Mesothelial cell of epicardium (in vitro differentiated cells): ENCODE results near the genes RGS11, WDR90 and ANTKMT.

GRCh38 chr16:60880-61471 lies 7.3 kb downstream of the SNRNP25 start:
- PRO-cap = no peak

GRCh38 chr16:189871-190463 lies 9.7 kb downstream of the HBQ1 start:
- PRO-cap = no peak

DNA sequence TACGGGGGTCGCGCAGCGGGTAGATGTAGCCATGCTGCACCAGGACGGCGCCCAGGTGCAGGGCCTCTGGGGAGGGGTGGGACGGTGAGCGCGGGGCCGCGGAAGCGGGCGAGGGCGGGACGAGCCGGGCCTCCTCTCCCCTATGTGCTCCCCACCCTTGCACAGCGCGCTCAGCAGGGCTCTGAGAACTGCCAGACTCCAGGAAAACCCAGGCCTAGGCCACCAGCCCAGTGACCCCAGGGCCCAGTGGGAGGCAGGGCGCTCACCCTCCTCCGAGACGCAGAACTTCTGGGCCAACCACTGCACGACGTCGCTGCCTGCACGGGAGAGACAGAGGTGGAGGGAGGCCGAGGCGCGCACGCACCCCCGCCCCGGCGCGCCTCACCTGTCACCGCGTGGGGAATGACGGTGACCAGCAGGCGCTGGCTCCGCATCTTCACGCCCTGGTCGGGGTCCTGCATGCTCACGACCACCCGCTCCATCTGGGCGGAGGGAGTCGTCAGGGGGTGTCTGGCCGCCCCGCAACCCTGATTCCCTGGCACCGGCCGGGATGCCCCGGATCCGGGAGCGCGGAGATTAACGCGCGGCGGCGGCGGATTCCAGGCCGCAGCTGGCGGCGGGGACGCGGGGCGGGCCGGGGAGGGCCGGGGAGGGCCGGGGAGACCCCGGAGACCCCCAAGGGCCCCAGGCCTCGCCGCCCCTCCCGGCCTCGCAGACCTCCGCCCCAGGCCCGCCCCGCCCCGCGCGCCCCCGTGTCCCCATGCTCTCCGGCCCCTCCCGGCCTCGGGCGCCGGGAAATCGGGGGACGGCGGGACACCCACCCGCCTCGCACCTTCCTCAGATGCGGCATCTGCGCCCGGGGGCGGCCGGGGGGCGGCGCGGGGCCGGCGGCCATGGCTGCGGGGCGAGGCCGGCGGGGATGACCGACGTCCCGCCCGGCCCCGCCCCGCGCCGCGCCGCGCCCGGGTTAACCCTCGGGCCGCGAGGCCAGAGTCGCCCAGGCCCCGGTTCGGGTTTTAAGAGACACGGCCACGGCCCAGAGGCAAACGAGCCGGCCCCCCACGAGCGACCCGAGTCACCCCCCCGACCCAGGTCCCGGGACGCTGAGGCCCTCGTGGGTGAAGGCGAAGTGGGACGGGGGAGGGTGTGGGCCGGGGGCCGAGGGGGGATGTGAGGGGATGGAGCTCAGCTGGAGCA lies at the start of gene RGS11:
TSS of gene RGS11 (minus strand) at position 928 of the 1,197 bp plus-strand sequence.
- PRO-cap = no peak

GRCh38 chr16:287184-288148 lies 4.5 kb downstream of the PDIA2 start:
- PRO-cap = no peak

DNA sequence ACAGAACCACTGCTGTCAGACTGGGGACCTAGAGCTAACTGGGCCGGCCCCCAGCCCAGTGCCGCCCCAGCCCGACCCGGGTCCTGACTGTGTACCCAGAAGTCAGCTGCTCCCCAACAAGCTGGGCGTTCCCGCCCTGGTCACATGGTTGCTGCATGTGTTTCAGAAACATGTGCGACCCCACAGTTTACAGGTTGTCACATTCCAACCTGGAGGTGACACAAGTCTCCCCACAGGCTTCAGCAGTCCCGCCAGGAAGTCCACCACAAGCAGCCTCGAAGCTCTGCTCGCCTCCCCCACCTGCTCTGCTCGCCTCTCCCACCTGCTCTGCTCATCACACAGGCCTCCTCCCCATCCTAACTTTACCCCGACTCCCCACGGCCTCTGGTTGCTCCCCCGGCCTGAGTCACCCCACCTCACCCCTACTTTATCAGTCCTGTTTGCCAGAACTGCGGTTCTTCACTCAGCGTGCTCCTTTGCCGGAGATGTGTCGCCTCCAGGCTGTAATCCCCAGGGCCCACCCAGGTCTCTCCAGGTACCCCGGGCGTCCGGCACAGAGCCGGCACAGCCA lies 933 bp downstream of the MRPL28 start:
- PRO-cap = no peak

GRCh38 chr16:456893-457687 lies 31.6 kb downstream of the RAB11FIP3 start:
- PRO-cap = no peak

DNA sequence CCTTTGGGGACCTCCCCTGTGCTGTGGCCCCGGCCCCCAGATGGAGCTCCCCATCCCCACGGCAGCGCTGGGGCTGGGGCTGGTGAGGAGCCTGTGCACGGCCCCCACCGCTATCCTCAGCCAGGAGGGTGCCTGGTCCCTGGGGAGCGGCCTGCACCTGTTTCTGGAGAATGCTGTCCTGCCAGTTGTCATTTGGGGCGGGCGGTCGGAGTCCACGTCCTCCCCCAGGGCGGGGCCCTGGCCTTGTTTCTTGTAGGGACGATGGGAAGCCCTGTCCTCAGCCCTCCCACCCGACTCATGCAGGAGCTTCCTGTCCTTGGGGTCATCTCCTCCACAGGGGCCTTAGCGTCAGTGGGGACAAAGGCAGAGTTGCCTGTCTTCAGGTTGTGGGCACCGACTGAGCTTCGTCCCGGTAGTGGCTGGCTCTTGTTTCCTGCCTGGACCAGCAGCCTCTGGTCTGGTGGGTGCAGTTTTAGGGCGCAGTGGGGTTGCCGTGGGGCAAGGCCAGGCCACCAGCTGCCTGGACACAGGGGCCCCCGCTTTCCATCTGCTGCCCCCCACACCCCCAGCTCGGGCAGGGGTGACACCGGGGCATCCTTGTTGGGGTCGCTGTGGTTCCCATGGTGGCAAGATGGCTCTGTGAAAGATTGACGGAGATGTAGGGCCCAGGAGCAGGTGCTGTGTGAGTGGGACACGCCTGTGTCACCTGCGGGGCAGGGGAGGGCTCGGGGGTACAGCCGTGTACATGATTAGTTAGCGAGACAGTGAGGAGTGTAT lies 6.9 kb downstream of the CAPN15 start:
- PRO-cap = no peak

GRCh38 chr16:568458-569166 lies 1.2 kb upstream of the PIGQ start:
- PRO-cap = no peak

DNA sequence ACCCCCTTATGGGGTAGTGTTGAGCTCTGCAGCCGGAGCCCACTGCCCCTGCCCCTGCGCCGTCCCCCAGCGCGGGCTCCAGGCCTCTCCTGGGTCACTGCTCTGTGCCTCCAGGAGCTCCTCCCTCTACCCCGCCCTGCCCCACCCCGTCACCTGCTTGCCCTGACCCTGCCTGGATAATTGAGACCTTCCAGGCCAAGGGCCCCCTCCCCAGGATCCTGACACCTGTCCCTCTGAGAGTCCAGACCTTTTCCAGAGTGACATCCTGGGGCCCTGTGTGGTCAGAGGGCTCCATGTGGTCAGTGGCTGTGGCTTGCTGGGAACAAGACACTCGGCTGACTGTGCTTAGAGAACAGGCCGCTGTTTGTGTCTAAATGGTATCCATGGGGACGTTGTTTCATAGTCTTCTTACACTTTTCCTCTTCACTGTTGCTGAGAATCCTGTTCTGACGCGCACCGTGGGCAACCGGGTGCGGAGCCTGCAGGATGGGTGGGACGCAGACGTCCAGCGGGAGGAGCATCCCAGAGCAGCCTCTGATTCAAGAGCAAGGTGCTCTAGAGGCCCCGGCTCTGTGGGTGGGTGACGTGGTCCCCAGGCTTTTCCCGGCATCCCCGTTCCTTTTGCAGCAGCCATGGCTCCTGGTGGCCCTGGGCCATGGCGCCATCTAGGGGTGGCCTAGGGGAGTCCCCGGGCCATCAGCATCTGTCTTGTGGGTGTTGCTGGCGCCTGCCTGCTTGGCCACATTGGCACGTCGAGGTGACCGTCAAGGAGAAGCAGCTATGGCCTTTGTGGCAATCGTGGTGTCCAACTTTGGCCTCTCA lies 20.0 kb upstream of the WFIKKN1 start:
- PRO-cap = no peak

- PRO-cap = no peak
Measured at GRCh38 chr16:647973-648603, 1.1 kb upstream of the WDR90 start.

- PRO-cap = bidirectional peak, plus-strand start at chr16:649363, minus-strand start at chr16:649259
Measured at GRCh38 chr16:649100-649506, at the start of gene WDR90. TSS of gene WDR90 (plus strand) at chr16:649365.

DNA sequence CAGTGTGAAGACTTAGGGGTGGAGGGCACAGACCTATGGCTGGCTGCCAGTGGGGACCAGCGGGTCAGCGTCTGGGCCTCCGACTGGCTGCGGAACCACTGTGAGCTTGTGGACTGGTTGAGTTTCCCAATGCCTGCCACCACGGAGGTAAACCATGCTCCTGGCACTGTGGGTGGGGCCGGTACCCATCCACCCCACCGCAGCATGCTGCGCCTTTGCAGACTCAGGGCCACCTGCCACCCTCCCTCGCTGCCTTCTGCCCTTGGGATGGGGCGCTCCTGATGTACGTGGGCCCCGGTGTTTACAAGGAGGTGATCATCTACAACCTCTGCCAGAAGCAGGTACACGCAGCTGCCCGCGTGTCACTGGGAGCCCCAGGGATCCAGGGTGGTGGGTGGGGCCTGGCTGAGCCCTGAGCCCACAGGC lies 1.5 kb upstream of the RHOT2 start:
- PRO-cap = no peak

DNA sequence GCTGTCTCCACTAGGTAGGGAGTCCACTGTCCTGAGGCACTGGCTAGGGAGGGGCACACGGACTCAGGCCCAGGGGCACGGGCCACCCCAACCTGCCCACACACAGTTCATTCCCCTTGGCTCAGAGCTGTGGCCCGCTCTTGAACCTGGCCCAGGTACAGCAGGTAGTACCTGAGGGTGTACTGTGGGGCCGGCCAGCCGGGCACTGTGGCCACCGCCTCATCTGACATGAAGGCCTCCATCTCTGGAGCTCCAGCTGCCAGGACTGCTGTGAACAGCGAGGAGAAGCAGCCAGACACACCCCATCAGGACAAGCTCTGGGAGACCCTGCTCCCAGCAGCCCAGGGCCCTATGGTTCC lies 1.5 kb upstream of the STUB1 start:
- PRO-cap = no peak

GRCh38 chr16:715293-715658 lies 358 bp downstream of the METRN start:
- PRO-cap = no peak

DNA sequence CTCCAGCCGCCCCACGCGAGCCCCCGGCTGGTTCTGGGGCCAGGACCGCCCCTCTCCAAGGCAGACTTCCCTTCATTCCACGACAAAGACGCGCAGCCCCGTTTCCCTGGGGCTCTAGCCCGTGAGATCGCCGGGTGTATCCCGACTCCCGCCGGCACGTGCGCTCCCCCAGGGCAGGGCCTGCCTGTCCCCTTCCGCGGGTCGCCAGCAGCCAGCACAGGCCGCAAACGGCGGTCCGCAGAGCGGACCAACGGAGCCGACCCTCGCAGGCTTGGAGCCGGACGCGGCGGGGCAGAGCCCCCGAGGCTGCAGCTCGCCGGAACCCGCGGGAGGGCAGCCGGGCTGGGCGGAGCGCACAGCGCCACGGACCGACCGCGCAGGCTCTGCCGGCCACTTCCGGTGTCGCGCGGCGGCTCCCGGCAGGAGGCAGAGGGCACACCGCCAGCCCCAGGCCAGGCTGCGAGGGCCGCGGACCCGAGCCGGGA lies at the start of gene ANTKMT:
TSS of gene ANTKMT (plus strand) at position 393 of the 485 bp plus-strand sequence.
- PRO-cap = bidirectional peak, plus-strand start at position 393 of the sequence, minus-strand start at position 302 of the sequence

DNA sequence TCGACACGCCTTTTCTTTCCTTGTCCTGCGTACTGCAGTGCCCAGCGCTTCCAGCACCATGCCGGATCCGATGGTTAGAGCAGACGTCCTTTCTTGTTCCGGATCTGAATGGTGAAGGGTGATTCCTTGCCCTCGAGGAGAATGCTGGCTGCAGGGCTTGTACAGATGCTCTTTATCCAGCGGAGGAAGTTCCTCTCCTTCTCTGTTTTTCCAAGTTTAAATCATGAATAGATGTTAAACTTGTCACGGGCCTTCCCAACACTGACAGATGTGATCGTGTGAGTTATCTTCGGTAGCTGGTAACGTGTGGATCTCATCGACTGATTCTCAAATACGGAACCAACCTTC lies 61.2 kb upstream of the GNG13 start:
- PRO-cap = no peak

DNA sequence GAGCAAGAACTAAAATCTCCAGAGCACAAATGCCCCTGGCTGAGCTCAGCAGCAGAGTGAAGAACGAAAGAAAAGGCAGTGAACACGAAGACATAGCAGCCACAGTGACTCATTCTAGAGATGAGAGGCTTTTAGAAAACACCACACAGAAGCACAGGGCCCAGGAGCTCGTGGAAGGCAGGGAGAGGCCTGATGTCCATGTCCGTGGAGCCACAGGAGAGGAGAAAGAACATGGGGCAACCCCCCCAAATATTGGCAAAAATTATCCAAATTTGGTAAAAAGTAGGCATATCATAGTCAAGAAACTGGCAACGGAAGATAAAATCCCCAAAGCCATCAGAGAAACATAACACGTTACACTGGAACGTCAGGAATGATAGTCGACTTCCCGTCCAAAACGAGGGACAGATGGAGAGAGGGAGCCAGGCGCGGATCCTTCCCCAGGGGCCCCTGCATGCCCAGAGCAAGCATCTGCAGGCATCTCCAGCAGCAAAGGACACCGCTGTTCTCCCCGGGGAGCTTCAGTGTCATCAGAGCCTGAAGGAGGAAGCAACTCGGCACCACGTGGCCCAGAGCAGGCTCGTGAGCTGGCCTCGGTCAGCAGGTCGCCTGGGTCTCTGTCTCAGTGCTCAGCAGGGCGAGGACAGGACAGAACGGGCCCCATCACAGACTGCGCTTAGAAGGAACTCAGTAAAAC lies 50.2 kb downstream of the LMF1 start:
- PRO-cap = no peak

- PRO-cap = no peak
Measured at GRCh38 chr16:1083009-1083346, 10.4 kb downstream of the SSTR5 start.

- PRO-cap = no peak
Measured at GRCh38 chr16:1096279-1096614, 203 bp upstream of the C1QTNF8 start.

- PRO-cap = no peak
Measured at GRCh38 chr16:1107685-1108055, 11.6 kb upstream of the C1QTNF8 start.